Prostate gland (tissue), 2 donors: Measurements from ENCODE around the genes AHSA1, SPTLC2 and SNW1.

- PRO-cap, result no peak
- RAMPAGE, long total RNA, 2 experiments, result no peak in any of the 2 experiments
Measured at GRCh38 chr14:76536157-76536600, 160.2 kb downstream of the ESRRB start.

DNA sequence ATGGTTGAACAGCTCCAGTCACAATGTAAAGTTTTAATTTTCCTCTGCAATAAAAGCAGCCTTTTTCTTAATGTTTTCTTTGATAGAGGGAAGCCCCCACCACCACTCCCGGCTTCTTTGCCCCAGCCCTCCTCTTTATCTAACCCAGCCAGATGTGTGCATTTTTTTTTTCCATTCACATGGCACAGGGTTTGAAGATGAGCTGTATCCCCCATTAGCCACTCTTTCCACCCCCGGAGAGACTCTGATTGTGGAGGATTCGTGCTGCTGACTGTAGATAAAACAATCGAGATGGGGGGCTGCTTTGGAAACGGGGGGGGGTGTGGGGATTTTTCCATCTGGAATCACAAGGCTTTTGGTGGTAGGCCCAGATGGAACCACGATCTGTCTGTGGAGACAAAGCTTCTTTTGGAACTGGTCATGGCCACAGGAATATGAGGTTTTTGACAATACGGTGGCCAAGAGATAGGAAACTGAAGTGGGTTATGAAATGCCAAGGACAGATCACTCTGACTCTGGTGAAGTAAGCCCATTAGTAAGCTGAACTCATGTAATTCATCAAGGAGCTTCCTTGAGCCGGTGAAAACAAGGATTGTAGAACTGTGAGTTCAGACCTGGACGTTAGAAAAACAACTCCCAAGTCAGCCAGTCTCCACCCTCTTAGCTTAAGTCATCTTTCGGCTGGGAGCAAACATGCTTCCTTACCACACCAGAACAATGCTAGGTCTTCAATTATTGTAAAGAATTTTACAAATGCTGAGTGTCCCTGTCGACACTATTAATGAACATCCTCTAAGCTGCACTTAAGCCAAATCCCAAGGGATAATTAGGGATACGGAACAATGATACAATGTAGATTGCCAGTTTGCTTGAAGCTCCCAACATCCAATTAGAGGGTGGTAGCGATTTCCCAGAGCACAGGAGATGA is 45.9 kb upstream of the VASH1 start:
- PRO-cap, result no peak
- RAMPAGE, long total RNA, 2 experiments, result no peak in any of the 2 experiments

DNA sequence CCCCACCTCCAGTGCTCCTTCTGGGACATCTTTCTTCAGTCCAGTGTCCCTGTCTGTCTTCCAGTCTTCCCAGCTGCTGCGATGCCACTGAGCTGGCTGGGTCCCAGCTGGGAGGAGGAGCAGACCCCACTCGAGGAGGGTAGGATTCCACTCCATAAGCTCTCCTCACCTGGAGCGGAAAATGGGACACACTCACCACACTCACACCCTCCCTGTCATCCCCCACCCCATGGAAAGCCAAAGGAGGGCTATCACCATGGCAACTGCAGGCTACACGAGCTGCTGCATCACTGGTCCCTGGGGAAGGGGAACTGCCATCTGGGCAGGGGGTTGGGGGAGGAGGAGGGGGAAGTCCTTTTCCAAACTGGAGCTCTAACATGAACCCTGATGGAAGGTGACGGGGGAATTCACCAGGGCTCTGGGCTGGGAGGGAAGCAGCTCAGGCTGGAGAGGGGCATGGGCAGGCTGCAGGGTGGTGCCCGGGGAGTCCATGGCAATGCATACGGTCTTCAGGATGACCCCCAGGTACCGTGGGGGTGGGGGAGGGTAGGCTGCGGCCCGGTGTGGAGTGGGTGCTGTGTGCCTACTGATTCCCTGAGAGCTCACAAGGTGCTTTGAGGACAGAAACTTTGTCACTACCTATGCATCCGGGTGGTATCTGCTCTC is 94.4 kb downstream of the LRRC74A start:
- PRO-cap, result no peak
- RAMPAGE, long total RNA, 2 experiments, result no peak in any of the 2 experiments

DNA sequence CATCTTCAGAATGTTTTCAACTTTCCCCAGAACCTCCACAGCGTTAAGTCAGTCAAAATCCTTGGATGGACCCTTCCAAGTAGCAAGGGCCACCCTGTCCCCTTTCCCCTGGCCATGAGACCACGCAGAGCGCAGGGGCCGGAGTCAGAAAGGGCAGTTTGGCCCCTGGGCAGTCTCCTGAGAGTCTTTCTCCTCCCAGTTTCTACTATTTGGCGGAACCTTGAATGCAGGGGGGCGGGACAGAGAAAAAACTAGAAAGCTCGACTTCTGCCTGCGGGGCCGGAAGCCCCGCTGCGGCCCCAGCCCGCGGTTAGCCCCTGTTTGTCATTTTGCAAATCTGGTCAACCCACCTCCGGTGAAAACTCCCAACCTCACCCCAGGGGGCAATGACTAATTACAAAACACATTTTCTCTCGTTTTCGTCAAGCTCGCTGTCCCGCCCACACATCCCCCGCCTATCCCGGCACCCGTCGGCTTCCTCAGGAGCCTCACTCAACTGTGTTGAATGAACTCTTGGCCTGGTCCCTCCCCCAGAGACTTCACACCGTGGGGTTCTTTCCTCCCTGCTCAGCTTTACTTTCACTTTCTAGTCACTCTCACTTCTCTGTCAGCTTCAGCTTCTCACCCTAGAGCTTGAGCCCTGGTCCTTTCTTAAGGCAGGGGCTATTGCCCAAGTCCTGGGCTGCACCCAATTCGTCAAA is 66.8 kb downstream of the IRF2BPL start:
- PRO-cap, result unidirectional peak, minus-strand start at position 179 of the sequence; bidirectional peak, plus-strand start at position 593 of the sequence, minus-strand start at position 481 of the sequence
- RAMPAGE, long total RNA, 2 experiments, result no peak in any of the 2 experiments

DNA sequence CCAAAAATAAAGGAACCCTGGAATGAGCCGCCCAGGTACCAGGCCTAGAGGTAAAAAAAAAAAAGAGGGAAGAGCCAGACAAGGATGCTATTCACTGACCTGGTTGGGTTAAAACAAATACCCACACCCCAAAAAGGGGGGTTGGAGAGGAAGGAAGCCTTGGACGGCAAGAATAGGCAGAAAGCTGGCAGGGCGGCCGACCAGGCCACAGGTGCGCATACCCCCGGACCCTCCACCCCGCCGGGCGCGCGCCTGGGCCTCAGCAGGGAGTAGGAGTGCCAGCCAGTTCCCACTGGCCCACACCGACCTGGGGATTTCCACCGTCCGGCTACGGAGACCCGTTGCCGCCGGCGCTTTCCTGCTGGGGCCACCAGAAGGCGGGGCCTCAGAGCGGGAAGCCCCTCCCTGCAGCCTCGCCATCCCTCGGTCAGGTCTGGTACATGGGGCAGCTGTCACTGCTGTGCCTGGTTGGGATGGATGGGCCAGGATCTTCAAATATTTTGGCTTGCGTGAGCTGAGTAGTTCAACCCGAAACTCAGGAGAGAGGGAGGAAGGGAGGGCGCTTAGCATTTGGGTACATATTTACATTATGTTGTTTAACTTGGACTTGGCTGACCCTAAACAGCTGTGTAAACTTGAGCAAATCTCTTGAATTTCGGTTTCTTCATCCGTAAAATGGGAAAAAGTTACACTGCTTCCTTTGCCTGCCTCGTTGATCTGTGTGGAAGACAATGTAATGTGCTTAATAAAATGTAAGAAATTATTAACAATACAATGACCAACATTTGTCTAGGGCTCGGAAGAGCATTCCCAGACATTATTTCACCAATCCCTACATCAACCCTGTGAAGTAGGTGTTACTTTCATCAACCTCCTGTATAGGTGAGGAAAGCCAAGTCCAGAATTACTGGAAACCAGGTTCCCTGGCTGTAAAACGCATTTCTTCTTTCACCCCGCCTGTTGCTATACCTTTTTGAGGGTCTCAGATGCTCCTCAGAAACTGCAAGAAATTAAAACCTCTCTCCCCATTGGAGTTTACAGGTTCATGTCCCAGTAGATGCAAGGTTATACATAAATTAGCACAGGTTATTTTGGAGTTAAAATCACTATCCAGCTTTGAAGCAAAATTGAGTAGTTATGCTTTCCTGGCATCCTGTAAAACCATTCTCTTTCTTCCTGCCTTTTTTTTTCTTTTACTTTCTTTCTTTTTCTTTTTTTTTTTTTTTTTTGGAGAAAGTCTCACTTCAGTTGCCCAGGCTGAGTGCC is 5.7 kb upstream of the IRF2BPL start:
- PRO-cap, result bidirectional peak, plus-strand start at position 426 of the sequence, minus-strand start at position 349 of the sequence
- RAMPAGE, long total RNA, 2 experiments, result start-site peak on the minus strand in 2 of 2 experiments, centred at positions 361 to 368 of the sequence, 7 to 12 reads per replicate

- PRO-cap, result bidirectional peak, plus-strand start at chr14:77039089, minus-strand start at chr14:77038907
- RAMPAGE, long total RNA, 2 experiments, result no peak in any of the 2 experiments
Measured at GRCh38 chr14:77038965-77039397, 10.5 kb upstream of the IRF2BPL start.

- PRO-cap, result no peak
- RAMPAGE, long total RNA, 2 experiments, result no peak in any of the 2 experiments
Measured at GRCh38 chr14:77040982-77041103, 12.3 kb upstream of the IRF2BPL start.

DNA sequence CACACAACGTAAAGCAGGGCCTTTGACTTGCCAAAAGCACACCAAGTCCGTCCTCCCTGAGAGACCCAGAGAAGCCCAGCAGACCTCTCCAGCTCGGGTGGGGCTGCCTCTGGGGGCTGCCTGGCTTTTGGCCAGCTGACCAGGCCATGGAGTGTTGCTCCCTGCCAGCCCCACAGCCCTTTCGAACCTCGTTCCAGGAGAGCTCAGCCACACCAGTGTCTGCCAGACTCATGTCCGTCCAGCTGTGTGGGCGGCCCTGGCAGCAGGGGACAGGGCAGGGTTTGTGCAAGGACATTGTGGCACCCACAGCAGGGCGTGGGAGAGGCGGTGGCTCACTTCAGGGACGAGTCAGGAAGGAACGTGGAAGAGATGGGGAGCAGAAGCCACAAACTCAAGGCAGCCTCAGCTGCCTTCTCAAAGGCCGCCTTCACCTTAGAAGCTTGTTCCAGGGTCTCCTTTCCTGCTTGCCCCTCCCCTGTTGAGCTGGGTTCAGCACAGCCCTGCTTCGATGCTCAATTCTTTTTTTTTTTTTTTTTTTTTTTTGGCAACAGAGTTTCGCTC is 22.7 kb upstream of the IRF2BPL start:
- PRO-cap, result no peak
- RAMPAGE, long total RNA, 2 experiments, result no peak in any of the 2 experiments

DNA sequence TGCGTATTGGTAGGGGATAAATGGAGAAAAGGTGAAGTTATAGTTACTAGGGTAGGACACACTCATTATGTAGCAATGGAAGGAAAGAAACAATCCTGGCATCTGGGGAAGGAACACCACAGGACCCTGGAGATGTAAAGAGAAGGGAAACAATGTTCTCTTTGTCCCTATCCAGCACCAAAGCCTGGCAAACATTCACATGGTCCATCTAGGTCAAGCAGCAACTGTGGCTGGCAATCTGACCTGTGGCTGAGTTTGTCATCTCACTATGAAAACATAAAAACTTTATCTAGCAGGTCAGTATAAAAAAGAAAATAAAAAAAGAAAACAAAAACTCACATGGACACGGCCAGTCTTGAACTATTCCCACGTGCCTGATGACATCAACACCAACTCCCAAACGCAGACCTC is 2.7 kb downstream of the POMT2 start:
- PRO-cap, result no peak
- RAMPAGE, long total RNA, 2 experiments, result no peak in any of the 2 experiments

DNA sequence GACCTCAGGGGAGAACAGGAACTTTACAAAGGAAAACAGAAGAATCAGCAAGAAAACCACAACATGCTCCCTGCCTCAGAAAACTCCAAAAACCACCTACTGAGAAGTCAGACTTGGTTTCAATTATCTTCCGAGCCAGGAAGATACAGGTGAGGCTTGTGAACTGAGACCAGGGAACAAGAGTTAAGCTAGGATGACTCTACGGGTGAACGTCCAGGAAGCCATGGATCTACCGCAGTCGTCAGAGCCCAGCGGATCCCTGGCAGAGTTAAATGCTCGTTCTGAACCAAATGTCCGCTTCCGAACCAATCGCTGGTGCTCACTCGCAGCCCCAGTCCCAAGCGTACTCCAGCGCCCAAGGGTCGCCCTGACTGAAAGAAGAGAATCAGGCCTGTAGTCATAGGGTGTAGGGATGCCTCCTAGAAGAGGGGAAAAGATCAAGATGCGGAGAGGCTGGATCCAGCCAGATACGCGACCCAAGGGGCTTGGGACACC is 359 bp downstream of the VIPAS39 start:
- PRO-cap, result no peak
- RAMPAGE, long total RNA, 2 experiments, result no peak in any of the 2 experiments

DNA sequence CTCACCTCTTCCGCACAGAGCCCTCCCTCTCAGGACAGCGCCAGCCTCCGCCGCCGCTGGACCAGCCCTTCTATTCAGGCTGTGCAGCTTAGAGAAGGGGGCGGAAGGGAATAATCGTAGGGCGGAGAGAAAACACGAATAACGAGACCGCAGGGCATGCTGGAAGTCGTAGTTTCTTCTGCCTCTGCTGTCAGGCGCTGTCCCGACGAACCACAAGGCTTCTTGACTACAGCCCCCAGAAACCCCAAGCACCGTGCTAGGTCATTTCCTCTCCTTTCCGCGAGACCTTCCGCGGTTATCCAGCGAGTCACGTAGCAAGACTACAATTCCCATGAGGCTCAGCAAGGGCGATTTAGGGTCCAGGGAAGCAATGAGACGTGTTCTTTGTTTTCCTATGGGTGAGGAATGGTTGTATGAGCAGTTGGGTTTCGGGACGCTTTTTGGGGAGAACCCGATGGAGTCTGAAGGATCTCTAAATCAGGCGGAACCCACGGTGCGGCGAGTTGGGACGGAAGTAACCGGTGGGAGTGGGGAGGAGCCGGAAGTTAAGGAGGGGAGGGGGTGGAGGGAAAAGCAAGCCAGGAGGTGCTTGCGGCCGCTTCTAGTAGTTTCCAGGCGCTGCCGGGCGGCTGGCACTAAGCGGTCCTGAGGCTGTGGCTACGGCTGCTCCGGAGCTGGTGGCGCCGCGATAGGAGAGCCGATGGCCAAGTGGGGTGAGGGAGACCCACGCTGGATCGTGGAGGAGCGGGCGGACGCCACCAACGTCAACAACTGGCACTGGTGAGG is at the start of gene AHSA1:
AHSA1 (plus strand) TSS at position 604 of the 786 bp plus-strand sequence.
- PRO-cap, result bidirectional peak, plus-strand start at position 344 of the sequence, minus-strand start at position 112 of the sequence; bidirectional peak, plus-strand start at position 570 of the sequence, minus-strand start at position 516 of the sequence
- RAMPAGE, long total RNA, 2 experiments, result start-site peak on the plus strand in 2 of 2 experiments, centred at positions 605 to 607 of the sequence, 850 to 1,755 reads per replicate; start-site peak on the minus strand in 2 of 2 experiments, centred at positions 70 to 82 of the sequence, 33 to 101 reads per replicate

GRCh38 chr14:77607818-77608367 is 8.5 kb downstream of the SPTLC2 start:
- PRO-cap, result bidirectional peak, plus-strand start at chr14:77608052, minus-strand start at chr14:77607923
- RAMPAGE, long total RNA, 2 experiments, result no peak in any of the 2 experiments

DNA sequence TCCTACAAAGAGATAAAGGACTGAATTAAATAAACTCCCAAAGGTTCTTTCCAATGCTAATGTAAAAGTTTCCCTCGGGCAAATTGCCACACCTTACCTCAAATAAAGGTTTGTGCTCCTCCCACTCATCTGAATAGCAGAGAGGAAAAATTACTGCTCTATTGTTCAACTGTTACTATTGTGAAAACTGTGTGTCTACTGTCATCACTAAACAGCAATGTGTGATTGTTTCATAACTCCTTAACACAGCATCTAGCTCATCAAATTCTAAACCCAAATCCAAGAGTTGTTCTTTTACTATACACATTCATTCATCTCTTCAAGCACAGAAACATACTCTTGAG is 3.2 kb downstream of the SPTLC2 start:
- PRO-cap, result no peak
- RAMPAGE, long total RNA, 2 experiments, result no peak in any of the 2 experiments

- PRO-cap, result unidirectional peak, minus-strand start at chr14:77616670; bidirectional peak, plus-strand start at chr14:77617083, minus-strand start at chr14:77616812
- RAMPAGE, long total RNA, 2 experiments, result start-site peak on the minus strand in 2 of 2 experiments, at chr14:77616588-77616839 at its widest, 83 to 539 reads per replicate
Measured at GRCh38 chr14:77616058-77617235, at the start of gene SPTLC2. TSS of gene SPTLC2 (minus strand) at chr14:77616637.

- PRO-cap, result bidirectional peak, plus-strand start at chr14:77642276, minus-strand start at chr14:77642253
- RAMPAGE, long total RNA, 2 experiments, result no peak in any of the 2 experiments
Measured at GRCh38 chr14:77641525-77642641, 25.4 kb upstream of the SPTLC2 start.

- PRO-cap, result no peak
- RAMPAGE, long total RNA, 2 experiments, result no peak in any of the 2 experiments
Measured at GRCh38 chr14:77721626-77722110, 13.8 kb downstream of the SLIRP start.

- PRO-cap, result no peak
- RAMPAGE, long total RNA, 2 experiments, result no peak in any of the 2 experiments
Measured at GRCh38 chr14:77730761-77731427, 23.0 kb downstream of the SLIRP start.

DNA sequence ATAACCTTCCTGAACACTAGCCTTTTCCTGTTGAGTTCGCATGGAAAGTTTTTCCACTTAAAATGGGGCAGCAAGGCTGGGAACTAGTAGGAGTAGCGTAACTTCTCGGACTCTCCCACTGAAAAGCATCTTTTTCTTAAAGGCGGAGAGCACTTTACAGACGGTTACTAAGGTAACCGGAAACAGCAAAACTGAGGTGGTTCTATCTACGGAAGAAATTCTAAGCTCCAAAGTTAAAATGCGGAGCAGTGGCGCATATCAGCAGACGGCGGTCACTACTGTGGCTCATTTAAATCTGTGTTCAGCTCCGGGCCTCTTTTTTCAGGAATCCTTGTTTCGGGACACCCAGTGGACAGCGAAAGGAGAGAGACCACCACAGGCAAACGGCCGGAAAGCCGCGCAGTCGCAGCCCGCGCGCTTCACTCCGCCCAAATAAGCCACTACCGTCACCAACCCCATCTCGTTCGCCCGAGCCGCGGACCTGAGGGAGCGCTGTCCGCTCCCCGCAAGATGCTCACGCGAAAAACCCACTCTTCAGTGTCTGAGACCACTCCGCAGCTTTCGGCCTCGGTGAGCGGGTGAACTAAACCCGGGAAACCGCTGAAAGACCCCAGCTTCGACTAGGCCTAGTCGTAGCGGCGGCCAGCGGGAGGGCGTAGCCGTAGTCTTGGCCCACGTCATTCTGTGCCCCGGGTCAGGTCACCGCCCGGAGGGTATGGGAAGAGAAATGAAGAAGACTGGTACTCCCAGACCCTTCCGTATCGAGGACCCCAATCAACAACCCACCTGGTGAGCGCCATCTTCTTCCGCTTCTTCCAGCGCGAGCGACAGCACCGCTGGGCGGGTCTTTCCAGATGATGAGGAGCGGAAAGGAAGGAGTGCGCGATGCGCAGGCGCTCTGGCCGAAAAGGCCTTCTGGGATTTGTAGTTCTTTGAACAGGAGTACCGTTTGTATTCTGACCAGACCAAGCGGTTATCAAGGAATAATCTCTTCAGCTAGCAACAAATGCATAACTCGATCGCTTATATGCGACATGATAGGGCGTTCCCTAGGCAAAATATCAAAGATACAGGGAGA is at the start of gene SNW1:
SNW1 (minus strand) TSS at position 829 of the 1,078 bp plus-strand sequence.
- PRO-cap, result bidirectional peak, plus-strand start at position 471 of the sequence, minus-strand start at position 436 of the sequence; bidirectional peak, plus-strand start at position 1,002 of the sequence, minus-strand start at position 815 of the sequence
- RAMPAGE, long total RNA, 2 experiments, result start-site peak on the minus strand in 2 of 2 experiments, centred at positions 816 to 820 of the sequence, 79 to 285 reads per replicate

DNA sequence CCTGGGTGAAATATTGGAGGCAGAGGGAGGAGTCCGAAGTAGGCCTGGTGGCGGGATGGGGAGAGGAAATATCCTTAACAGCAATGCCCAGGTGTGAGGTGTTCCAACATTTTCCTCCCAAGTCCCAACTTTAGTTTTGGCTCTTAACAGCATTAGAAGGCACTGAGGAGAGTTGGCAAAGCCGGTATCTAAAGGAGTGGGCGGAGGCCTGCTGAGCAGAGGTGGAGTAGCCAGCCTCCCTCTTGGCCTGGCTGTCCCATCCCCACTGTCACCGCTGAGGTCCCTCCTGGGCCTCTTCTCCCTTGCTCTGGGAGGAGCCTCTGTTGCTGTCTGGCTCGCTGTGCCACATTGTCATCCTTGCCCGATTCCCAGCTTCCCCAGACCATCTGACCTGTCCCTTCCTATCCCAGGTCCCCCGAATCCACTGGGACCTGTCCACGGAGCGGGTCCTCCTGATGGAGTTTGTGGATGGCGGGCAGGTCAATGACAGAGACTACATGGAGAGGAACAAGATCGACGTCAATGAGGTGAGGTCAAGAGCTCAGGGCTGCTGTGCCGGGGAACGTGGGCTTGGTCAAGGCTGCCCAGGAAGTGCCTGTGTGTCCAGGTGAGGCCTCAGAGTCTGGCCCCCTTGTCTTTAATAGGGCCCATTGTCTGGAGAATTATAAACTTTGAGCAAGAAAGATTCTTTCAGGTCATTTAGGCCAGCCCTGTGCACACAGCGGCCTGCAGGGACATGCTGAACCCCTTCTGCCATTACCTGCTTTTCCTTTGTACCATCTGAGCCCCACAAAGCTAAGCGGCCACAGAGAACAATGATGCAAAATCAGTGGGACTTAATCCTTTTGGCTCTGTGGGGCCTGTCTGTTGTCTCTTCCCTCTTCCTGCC is 107.7 kb downstream of the ADCK1 start:
- PRO-cap, result no peak
- RAMPAGE, long total RNA, 2 experiments, result start-site peak on the plus strand in 1 of 2 experiments, centred at position 715 of the sequence, 6 reads per replicate

DNA sequence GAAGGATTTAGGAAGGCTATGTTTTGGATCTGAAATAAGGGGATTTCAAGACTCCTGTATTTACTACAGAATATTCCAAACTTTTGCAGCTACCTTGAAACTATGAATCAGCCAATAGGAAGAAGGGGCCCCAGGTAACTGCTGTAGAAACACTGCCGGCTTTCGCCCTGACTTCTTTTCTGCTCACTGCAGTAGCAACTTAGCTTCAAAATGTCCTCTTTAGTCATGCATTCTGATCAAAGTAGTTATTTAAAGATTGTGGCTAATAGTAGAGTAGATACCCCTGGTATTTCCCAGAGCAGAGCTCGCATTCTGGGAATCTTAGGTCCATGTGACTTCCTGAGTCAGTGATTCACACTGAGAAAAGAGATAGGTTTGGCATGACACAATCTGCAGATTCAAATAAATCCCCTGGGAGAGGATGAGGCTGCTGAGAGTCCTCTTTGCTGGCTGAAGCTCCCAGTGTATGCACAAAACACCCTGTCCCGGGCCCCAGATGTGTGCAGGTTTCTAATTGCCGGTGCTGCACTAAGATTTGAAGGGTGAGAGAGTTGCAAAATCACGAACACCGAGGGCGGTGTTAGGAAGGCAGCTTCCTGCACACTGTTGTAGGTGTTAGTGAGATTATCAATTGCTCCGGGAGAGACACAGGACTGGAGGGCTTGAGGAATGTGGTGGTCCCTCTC is 233.1 kb downstream of the NRXN3 start:
- PRO-cap, result no peak
- RAMPAGE, long total RNA, 2 experiments, result no peak in any of the 2 experiments